Panc1 (cell line): ENCODE measurements around the gene PGRMC2.

DNA sequence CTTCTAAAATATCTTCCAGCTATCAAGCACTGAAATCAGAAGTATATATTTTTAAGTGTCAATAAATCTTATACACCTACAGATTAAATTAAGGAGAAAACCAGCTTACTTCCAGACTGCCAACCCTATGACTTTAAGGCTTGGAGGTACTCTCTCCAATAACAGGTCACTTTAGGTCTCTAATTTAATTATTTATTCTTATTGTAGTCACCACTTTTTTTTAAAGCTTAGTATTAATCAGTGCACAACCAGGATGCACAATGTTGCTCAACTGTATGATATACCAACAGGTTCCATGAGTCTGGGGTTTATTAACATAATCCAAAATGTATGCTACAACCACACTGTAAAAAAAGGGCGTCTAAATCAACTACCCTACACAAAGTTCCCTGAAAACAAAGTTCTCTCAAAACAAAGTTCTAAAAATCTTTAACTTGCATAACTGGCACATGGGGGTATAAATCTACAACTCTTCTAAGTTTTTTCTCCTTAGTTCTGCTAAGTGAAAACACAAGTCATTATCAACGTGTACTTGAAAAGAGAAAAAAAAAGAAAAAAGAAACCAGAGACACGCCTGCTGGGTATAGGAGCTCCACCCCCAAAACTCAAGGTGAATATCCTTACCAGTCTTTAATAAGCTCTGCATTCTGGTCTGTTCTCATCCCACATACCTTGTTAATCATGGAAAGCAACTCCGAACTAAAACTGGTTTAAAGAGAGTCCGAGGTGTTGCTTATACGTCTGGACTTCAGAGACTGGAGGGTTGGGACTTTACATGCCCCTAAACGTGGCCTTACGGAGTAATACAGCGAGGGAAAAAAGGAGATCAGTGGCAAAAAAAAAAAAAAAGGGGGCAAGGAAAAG, 1.3 kb downstream of the PGRMC2 start:
- RRBS, 2 experiments = no CpG with 5 or more reads among the region's 9 CpGs

DNA sequence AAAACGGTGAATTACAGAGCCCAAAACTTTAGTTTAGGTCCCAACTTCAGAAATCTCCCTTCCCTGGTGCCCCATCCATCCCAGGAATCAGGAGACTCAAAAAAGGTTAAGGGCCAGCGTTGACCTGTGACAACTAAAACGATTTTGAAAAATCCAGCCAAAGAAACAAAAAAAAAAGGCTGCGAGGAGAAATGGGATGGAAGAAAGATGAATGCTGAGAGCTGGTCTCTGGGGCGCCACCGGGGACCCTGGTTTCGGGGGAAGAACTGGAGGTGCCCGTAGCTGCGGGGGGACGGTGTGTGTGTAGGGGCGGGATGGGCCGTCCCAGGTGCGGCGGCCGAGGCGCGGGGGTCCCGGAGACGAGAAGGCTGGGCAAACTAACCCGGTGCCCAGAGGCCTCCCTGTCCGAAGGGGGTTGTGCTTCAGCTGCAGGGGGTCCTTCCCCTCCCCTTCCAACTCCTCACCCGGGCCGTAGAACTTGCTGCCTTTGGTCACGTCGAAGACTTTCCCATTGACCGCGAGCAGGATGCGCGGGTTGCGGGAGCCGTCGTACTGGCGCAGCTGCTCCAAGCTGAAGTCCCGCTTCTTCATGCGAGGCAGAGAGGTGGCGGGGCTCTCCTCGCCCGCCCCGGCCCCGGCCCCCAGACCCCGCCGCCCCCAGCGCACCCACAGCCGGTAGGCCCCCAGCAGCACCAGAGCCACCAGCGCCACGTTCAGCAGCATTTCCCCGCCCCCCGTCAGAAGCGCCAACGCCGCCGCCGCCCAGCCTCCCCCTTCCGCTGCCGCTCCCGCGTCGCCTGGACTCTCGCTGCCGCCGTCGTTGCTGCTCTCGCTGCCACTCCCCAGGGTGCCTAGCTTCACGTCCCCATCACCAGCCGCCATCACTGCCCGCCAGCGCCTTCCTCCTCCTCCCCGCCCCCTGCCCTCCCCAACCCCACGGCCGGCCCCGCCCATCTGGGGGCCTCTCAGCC, at the start of gene PGRMC2:
TSS of gene PGRMC2 (minus strand) at position 905 of the 971 bp plus-strand sequence.
- RRBS, 2 experiments = 2 to 9% methylated on average over 10 to 19 of the region's 71 CpGs

GRCh38 chr4:128287880-128288678, 466 bp upstream of the PGRMC2 start:
- RRBS, 2 experiments = 1 to 7% methylated on average over 17 of the region's 86 CpGs

DNA sequence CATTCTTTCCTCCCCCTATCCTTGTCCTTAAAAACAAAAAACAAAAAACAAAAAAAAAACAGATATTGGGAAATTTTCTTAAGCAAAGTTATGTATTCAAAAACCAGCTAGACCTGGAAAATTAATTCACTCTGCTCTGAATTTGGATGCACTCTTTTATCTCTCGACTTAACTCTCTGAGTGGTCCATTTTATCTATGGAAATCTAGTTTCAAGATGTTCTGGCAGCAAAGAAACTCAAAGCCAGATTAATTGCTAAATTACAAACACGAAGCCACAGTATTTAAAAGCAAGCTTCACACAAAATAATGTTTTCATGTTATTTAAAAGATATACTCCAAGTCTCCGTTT, 106.8 kb upstream of the PGRMC2 start:
- RRBS, 2 experiments = no CpG with 5 or more reads among the region's 3 CpGs

- RRBS, 2 experiments = no CpG with 5 or more reads among the region's 1 CpG
Observed at GRCh38 chr4:128472833-128473169, 185.2 kb upstream of the PGRMC2 start.

GRCh38 chr4:128601060-128601845, 208.2 kb upstream of the JADE1 start:
- RRBS, 2 experiments = no CpG with 5 or more reads among the region's 13 CpGs

- RRBS, 2 experiments = no CpG with 5 or more reads among the region's 6 CpGs
Observed at GRCh38 chr4:128673149-128673505, 136.4 kb upstream of the JADE1 start.

GRCh38 chr4:128737146-128737473, 72.4 kb upstream of the JADE1 start:
- RRBS, 2 experiments = 69 to 83% methylated on average over 2 to 3 of the region's 8 CpGs

DNA sequence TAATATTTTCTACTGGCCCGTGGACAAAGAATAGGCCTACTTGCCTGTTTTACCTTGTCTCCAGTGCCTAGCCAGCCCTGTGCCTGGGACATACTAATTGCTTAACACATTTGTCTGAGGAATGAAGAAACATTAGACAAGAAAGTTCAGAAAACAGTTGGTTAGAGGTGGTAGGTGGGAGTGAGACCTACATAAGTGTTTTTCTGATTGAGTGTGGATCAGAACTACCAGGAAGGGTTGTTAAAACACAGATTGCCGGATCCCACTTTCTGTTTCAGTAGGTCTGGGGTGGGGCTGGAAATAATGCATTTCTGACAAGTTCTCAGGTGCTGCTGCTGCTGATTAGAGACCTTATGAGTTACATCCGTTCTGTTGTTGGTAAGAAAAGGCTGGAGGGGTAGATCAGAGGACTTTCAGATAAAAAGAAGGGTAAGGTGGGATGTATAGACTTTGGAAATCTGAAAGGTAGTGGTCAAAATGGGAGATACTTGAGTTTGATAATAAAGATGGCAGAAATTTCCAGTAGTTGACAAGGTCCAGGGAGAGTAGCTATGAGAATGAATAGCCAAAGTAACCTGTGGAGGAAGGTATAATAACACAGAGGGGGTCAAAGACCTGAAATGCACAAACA, 5.6 kb upstream of the JADE1 start:
- RRBS, 2 experiments = no CpG with 5 or more reads among the region's 3 CpGs

GRCh38 chr4:128844484-128845523, 35.3 kb downstream of the JADE1 start:
- RRBS, 2 experiments = no CpG with 5 or more reads among the region's 8 CpGs

DNA sequence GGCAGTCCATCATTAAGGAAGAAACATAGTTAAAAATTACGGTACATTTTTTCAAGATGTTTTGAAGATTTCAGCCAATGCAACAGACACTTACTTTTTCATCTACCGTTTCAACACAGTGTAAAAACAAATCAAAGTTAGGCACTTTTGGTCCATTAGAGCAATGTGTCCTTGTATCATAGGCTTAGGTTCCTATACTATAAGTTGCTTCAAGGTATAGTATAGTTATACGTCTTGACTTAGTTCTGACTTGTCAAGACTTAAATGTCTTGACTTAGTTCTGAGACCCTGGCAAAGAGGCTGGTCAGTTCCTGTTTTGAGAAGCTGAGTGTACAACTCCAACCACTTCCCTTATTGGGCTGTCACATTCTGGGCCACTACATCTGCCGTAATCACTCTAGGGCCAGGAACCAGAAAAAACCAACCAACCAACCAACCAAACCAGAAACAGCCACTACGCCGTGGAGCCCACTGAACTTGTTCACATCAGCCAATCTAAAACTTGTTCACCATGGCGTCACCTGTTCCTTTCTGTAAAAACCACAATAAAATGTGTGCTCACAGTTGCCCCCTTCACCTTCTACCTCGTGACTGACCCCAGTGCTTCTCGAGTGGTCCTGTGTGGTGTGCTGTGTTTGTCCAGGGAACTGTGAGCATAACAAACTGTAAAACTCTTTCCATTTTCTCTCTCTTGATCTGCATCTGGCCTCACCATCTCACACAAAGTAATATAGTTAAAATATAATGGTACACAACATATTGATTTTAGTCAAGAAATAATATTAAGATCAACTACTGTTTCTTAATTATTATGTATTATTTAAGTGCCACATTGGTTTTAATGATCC, 107.3 kb downstream of the JADE1 start:
- RRBS, 2 experiments = no CpG with 5 or more reads among the region's 9 CpGs

GRCh38 chr4:129342807-129343245, 246.9 kb downstream of the C4orf33 start:
- RRBS, 2 experiments = no CpG with 5 or more reads among the region's 4 CpGs

GRCh38 chr4:133578830-133579144, 429.7 kb downstream of the PCDH10 start:
- RRBS, 2 experiments = no CpG with 5 or more reads among the region's 3 CpGs

DNA sequence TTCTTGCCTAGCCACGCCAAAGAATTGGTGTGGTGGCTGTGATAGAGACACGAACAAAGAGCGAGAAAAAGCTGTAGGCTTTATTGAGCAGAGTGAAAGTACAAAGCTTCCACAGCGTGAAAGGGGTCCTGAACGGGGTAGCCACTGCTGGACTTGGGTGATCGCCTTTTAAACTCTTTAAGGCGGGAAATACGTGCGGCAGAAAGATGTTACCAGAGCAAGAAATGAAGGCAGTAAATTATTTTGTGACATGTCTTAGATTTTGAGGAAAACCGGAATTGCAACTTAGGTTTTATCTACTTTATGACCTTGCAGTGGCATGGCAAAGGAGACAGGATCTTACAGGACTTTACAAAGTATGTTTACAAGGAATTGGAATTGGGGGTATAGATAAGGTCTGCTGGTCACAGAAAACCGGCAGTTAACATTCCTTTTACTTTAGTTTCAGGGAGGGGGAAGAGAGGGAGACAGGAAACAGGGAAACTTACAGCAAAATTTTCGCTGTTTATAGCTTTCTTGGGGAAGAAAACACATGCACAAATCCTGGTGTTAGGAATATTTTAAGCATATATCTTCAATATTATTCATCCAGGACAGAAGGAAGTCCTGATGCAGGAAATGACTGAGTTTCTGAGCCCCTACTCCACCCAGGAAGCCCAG, 421.2 kb upstream of the PABPC4L start:
- RRBS, 2 experiments = no CpG with 5 or more reads among the region's 12 CpGs

DNA sequence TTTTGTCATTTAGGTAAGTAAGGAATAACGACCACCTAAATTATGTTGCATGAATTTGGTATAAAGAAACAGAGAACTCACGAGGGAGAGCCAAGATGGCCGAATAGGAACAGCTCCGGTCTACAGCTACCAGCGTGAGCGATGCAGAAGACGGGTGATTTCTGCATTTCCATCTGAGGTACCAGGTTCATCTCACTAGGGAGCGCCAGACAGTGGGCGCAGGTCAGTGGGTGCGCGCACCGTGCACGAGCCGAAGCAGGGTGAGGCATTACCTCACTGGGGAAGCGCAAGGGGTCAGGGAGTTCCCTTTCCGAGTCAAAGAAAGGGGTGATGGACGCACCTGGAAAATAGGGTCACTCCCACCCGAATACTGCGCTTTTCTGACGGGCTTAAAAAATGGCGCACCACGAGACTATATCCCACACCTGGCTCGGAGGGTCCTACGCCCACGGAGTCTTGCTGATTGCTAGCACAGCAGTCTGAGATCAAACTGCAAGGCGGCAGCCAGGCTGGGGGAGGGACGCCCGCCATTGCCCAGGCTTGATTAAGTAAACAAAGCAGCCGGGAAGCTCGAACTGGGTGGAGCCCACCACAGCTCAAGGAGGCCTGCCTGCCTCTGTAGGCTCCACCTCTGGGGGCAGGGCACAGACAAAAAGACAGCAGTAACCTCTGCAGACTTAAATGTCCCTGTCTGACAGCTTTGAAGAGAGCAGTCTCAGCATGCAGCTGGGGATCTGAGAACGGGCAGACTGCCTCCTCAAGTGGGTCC, 1246.1 kb upstream of the PABPC4L start:
- RRBS, 2 experiments = no CpG with 5 or more reads among the region's 31 CpGs

DNA sequence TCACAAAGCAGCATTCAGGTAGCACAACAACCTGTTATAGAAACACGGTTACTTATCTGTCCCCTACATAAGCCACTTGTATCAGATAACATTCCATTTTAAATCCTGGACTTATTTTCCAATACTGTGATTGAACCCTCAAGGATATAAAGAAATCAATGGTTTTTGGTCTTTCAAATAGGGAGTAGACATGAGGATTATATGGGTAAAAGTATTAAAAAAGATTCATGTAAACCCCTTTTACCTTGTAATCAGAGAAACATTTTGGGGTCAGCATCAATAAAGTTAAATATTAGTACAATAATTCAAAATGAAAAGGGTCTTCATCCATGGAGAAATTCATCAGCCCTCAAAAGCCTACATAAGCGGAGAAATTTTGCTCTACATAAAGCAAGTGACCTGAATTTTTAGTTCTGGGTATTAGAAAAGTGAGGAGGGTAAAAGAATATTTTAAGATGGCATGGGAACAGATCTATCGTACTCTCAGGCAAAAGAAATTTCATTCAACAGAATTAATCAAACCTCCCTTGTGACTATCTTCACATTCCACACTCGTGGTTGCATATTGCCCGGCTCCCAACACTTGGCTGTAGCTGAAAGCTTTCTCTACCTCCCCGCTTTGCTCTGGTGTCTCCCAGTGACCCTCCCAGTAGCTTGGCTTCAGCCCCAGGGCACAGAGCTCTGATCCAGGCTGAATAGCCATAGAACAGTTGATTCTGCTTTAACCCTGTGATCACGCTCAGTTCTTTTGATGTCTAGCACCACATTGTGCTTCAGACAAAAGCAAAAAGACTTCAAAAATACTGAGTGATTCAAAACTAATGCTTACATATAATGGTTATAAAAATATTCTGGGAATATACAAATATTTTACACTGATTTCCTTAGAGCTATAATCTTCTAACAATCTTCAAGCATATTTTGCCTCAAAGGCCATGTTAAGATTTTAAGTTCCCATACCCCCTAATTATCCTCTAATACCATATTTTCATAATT, 24.7 kb downstream of the SLC7A11 start:
- RRBS, 2 experiments = no CpG with 5 or more reads among the region's 7 CpGs

GRCh38 chr4:138666436-138666930, 349.1 kb upstream of the NOCT start:
- RRBS, 2 experiments = no CpG with 5 or more reads among the region's 10 CpGs

- RRBS, 2 experiments = no CpG with 5 or more reads among the region's 4 CpGs
Observed at GRCh38 chr4:138939739-138940179, 75.8 kb upstream of the NOCT start.

- RRBS, 2 experiments = no CpG with 5 or more reads among the region's 2 CpGs
Observed at GRCh38 chr4:138954114-138954552, 61.4 kb upstream of the NOCT start.

GRCh38 chr4:139035372-139036340, 20.1 kb downstream of the NOCT start:
- RRBS, 2 experiments = no CpG with 5 or more reads among the region's 8 CpGs